ENCODE results near the genes RTN4R and SCARF2.

DNA sequence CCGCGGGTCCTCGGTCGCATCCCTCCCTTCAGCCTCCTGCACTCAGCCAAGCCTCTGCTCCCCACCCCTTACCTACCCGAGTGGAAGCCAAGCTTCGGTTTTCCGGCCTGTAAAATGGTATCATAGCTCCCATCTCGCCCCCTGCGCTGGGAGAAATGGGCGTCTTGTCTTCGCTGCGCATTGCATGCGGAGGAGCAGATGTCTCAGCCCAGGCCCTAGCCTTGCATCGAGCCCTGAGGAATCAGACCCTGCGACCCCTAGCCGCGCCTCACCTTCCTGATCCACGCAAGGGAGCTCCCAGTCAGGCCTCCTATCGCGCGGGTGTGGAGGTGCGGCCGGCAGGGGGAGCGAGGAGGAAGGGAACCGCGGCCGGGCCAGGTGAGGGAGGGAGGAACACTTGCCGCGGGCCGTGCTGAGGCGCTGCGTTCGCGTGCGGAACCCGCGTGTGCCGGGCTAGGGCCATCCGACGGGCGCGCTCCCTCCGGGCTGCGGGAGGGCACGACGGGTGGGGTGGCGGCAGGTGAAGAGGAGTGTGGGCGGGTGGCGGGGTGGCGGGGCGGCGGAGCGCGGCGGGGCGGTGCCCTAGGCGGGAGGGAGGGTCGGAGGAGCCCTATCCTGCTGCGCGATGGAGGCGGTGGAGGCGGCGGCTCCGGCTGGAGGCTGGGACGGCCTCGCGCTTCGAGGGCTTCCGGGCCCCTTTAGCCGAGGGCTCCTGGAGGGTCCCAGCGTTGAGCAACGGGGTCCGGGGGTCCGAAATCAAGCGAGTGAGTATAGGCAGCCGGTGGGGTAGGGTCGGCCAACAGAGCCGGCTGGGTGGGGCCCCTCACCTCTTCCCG lies 4.0 kb upstream of the TBX1 start:
- PRO-cap, 3 experiments = peak in 1 of 3 experiments; most common plus-strand start position 377 of the sequence (in 1); most common minus-strand start position 325 of the sequence (in 1)

- PRO-cap, 3 experiments = no peak in any of the 3 experiments
Measured at GRCh38 chr22:19767625-19768393, 7.2 kb downstream of the TBX1 start.

- PRO-cap, 3 experiments = no peak in any of the 3 experiments
Measured at GRCh38 chr22:19844003-19845079, 10.3 kb downstream of the GNB1L start.

DNA sequence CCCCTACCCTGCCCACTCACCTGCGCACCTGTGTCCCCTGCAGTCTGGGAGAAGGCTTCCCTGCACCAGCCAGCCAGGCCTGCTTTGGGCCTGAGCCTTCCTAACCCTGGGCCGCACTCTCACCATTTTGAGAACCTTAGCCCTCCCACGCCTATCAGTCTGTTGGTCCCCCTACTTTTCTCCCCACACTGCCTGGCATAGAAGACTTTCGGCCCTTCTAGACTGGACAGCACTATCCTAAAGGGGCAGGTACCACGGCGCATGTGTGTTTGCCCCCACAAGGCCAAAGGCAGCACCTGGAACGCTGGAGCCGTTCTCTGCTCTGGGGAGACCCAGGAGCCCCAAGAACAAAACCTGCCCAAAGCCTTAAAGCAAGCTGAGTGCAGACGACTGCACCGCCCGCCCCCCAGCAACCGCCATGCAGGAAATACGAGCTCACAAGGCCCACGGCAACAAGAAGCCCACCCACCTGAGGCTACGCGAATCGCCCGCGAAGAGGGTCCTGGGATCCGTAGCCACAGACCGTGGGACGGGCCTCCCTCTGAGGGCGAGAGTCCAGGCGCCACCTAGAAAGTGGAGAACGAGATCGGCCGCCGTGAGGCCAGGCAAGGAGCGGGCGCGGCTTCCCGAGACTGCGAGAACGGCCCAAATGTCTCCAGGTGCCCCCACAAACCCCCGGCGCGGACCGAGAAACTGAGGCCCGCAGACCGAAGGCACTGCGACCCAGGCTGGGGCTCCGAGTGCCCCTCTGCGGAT lies 522 bp downstream of the GNB1L start:
- PRO-cap, 3 experiments = no peak in any of the 3 experiments

DNA sequence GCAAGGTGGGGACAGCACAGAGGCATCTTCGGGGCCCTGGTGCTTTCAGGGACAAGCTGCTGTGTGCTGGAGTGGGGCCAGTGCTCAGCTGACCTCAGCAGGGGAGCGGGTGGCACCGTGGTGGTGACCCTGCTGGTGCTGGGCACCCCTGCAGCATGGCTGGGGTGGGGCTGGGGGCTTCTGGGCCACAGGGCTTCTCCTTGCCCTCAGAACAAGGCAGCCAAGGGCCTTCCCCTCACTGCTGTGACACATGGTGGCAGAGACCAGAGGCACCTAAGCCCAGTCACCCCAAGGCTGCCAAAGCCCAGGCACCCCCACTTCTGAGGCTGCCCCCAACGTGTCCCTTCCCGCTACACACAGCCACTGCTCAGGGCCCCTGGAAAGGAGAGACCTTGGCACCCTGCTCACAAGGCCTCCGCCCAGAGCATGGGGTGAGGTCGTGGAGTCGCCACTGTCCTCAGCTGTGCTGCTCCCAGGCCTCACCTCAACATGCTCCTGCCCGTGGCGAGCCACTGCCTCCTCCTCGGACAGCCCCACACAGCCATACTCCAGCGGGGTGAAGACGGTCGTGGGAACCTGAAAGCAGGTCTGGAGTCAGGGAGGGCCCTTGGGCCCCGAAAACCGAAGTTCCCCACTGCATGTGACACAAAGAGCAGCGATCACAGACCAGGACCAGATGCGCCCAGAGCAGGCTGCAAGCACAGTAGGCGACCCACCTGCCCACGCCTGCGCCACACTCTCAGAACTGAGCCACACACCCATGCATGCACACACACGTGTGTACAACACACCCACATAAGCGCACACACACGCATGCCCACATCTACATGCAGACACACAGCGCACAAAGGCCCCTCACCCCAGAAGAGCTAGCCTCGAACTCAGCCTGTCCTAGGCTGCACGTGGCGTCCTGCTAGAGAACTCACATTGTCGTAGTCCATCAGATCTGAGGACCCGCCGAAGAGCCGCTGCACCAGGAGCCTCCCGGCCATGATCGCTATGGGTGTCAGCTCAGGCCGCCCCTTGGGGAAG lies 25.3 kb upstream of the GNB1L start:
- PRO-cap, 3 experiments = no peak in any of the 3 experiments

DNA sequence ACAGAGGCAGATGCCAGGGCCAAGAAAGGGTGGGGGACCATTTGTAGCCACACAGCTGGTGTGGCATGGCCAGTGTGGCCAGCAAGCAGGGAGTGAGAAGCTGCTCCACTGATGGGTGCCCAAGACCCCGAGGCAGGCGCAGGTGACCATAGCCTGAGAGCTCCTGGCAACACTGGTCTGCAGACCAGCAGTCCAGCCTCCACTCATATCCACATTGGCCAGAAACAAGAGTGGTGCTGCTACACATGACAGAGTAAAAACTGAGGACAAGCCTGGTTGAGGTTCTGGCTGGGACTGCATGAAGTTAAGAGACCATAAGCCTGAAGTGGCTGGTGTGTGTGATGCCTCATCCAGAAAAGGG lies 25.4 kb downstream of the ARVCF start:
- PRO-cap, 3 experiments = no peak in any of the 3 experiments

DNA sequence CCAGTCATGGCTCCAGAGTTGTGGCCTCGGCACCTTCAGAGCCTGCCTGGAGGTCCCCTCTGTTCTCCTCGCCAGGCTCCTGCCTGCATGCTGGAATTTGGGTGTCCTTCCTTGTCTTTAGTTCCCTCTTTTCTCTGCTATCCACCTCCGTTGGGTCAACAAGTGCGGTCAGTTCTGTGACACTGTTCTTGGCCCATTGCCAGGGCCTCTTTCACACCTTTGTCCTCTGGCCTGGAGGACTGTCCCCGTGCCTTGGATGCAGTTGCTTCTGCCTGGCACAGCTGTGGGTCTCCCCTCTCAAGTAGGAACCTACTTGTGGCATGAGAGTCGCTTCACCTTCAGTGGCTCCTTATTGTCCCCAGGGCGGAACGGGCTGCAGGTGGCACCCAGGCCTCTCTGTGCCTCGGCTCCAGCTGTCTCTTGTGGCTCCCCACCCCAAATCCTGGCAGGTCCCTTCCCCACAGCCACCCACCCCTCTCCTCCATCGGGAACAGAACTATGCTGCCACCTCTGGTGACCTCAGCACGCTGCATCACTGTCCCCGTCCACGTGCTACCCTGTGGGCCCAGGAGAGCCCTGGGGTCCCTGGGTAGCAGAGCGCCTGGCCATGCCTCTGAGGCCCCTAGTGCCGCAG lies 4.7 kb downstream of the DGCR8 start:
- PRO-cap, 3 experiments = no peak in any of the 3 experiments

GRCh38 chr22:20091143-20092097 lies 11.4 kb downstream of the DGCR8 start:
- PRO-cap, 3 experiments = no peak in any of the 3 experiments

GRCh38 chr22:20159911-20160627 lies 9.2 kb upstream of the CCDC188 start:
- PRO-cap, 3 experiments = no peak in any of the 3 experiments

DNA sequence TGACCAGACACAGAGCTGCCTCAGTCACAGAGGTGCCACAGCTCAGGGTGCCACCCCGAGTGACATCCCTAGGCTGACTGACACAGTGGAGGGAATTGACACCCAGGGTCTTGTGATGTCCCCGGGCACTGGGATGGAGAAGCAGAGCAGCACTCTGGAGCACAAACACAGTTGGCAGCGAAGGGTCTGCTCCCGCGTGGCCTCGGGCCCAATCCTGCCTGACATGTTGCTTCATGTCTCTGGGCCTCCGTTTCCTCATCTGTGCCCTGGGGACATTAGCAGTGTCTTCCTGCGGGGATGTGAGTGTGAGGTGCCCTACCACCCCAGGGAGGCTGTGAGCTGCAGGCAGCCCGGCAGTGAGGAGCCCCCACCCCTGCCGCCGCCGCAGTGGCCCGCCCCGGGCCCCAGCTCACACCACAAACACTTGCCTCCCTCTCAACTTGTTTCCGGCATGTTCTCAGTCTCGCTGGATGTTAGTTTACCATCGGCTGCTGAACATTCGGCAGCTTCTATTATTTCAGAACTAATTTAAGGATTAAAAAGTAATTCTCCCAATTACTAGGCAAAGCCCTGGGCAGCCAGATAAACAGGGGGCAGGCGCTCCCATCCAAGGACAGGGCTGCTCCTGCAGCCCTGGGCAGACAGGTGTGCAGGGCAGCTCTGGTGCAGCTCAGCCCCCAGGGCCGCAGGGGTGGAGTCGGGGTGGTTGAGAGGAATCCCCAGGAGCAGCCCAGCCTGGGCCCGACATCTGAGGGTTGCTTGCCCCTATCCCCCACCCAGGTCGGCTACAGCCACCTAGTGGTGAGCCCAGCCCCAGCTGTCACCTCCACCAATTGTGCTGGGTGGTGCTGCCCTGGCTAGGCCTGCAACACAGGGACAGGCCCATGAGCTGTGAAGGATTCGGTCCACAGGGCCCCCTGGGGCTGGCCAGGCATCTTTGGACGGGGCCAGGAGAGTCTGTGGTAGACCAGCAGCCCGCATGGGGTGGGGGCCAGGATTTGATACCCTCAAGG lies 29.9 kb downstream of the RTN4R start:
- PRO-cap, 3 experiments = no peak in any of the 3 experiments

DNA sequence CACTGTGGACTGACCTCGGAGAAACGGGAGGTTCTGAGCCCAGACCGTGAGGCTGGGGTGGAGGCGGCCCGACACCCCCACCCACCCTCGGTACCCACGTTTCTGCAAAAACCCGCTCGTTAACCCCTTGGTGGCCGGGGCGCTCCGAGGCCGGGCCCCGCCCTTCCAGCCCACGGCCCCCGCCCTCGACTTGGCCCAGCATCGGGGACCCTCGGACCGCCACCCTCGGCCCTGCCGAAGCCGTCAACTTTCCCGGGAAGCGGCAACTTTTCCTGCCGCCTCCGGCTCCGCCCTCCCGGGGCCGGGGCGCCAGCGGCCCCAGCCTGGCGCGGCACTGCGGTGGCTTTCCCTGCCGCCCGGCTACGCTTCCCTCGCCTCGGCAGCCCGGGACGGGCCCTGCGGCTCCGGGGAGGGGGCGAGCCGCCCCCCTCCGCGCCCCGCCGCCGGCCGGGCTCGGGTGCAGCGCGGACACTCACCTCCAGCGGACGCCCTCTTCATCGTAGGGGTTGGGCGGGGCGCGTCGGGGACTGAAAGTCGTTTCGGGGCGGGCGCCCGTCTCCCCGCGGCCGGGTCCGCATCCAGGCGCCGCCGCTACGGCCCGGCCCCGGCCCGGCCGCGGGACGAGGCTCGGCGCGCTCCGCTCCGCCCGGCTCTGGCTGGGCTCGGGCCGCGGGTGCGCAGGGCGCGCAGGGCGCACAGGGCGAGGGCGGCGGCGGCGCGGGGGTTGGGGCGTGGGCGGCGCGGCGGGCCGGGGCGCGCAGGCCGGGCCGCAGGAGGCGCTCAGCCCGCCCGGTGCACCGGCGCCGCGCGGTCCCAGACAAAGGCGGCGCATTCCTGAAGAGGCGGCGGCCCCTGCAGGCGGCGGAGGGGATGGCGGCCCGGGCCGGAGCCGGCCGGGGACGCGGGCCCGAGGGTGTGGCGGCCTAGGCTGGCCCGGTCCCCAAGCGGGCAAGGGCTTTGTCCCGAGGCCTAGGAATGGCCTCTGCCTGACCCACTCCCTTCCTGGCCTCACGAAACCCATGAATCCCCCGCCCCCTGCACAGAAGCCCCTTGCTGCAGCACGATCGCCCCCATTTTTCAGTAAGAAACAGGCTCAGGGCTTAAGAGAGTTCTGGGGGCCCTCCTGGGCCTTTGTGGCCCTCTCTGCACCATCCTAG lies at the start of gene RTN4R:
Gene RTN4R (minus strand): TSS at position 724 of the 1,157 bp plus-strand sequence.
- PRO-cap, 3 experiments = peak in 3 of 3 experiments; most common plus-strand start position 721 of the sequence (in 1); most common minus-strand start position 714 of the sequence (in 3)

- PRO-cap, 3 experiments = no peak in any of the 3 experiments
Measured at GRCh38 chr22:20286953-20287565, 18.9 kb upstream of the RTN4R start.

DNA sequence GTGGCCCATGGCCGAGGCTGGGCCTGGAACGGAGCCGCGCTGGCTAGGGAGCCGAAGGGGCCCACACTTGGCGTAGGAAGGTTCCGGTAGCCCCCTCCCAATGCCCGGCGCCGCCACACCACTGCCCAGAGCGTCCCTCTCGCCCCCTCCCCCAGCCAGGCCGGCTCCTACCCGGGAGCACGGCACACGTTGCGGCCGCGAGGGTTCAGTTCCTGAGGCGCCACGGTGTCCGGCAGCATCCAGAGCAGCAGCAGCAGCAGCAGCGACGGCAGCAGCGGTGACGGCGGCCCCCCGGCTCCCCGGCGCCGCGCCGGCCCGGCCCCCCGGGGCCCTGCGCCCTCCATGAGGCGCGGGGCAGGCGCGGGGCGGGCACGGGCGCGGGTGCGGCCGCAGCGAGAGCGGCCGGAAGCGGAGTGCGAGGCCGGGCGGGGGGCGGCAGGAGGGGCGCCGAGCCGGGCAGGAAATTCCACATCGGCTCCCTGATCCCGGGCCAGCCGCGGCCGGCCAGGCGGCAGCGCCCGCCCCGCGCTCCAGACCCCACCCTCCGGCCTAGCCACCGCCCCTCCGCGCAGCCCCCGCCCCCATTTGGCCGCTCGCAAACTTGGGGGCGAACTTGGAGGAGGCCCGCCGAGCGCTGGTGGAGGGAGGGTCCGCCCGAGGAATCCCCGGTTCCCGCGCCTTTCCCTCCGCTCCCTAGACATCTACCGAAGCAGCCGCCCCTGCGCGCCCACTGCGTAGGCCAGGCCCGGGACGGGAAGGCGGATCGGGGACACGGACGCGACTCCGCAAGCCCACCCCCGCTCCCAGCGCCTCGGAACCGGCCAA lies at the start of gene SCARF2:
Gene SCARF2 (minus strand): TSS at position 415 of the 825 bp plus-strand sequence.
- PRO-cap, 3 experiments = peak in 3 of 3 experiments; most common plus-strand start position 485 of the sequence (in 1); most common minus-strand start position 415 of the sequence (in 3)

DNA sequence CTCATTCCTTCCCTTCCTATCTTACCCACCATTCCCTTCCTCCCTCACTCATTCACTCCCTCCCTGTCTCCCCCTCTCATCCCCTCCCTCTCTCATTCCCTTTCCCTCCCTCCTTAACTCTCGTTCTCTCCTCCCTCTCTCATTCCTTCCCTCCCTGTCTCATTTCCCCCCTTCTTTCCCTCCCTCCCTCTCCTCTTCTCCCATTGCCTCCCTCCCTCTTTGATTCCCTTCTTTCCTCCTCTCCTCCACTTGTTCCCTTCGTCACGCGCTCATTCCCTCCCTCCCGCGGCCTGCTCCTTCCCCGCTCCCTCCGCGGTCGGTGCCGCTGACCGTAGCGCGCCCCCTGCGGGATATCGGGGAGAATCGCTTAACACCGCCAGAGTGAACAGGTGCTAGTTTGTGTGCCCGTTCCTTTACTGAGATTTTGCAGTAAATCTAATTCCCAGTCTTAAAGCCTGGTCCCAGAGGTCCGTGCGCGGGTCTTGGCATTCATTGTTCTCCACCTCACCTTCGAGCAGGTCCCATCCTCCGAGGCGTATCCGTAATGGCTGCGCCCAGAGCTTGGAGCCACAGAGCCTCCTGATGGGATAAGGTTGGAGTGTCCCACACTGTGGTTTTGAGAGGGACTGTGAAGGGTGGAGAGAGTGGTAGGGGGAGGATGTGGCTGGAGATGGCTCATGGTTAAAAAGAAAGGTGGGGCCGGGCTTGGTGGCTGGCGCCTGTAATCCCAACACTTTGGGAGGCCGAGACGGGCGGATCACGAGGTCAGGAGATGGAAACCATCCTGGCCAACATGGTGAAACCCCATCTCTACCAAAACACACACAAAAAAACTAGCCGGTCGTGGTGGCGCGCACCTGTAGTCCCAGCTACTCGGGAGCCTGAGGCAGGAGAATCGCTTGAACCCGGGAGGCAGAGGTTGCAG lies 966 bp upstream of the KLHL22 start:
- PRO-cap, 3 experiments = peak in 3 of 3 experiments; most common plus-strand start position 359 of the sequence (in 1); most common minus-strand start position 292 of the sequence (in 2)

DNA sequence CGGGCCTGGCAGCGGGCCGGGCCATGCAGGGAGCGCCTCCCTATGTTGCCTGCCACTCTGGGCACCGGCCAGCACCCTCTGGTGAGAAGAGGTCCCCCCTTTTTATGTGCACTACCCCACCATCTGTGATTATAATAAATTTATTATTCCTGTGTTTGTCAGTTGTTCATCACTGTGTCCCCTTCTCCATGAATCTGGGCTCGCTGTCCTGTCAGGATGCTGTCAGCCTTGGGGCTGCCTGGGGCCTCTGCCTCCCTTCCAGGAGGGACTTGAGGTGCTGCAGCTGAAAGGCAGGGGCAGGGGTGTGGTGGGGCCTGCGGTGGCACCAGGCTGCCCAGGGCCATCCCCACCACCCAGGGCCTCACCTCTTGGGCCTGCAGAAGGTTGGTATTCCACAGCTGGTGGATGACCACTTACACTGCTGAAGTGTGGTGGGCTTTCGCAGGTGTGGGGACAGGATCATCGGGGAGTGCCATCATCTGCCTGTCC lies 80.1 kb downstream of the MED15 start:
- PRO-cap, 3 experiments = no peak in any of the 3 experiments

DNA sequence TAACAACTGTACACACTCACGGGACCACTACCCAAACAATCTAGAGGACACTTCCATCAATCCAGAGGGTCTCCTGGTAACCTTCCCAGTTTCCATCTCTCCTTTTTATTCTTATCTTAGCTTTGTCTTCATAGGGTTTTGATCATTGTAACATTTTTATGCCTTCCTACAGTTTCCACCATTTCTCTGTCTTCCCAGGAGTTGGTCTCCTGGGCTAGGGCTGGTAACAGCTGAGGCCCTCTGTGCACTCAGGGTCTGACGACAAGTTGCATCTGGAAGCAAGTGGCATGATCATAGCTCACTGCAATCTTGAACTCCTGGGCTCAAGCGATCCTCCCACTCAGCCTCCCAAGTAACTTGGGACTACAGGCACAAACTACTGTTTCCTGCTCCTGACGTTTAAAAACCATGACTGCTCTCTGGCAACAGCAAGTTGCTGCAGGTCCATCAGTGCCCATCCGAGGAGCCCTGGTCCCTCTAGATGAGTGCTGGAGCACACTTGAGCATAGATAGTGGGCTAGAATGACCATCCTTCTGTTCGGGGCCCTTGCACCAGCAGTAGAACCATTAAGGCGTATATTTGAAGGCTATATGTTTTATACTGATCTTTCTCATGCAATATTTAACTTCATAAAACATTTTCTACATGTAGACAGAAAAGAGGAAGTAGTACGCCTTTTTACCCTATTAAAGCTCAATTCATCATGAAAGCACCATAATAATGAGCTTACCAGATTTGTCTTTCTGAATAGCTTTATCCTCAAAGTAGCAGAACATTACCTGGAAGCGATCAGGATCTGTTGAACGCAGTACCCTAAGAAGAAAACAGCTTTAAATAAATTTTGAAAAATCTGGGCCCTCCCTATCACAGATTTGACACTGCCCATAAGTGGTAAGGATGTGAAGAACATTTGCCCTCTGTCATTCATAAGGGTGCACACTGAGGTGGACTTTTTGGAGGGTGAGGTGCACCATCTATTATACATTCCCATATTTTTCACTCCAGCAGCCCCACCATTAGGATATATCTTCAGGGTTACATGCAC lies 13.0 kb upstream of the SERPIND1 start:
- PRO-cap, 3 experiments = no peak in any of the 3 experiments

GRCh38 chr22:20798391-20799541 lies 24.9 kb downstream of the SERPIND1 start:
- PRO-cap, 3 experiments = no peak in any of the 3 experiments

DNA sequence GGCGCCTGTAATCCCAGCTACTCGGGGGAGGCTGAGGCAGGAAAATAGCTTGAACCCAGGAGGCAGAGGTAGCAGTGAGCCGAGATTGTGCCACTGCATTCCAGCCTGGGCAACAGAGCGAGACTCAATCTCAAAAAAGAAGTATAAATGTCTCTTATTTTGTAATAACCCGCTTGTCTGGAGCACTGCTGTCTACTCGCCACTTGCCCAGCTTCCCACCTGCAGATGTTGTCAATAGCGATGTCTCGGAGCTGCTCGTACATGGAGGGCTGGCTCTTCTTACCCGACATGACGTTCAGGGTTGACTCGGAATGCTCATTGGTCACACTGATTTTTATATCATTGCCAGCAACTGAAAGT lies 27.8 kb downstream of the SERPIND1 start:
- PRO-cap, 3 experiments = no peak in any of the 3 experiments

- PRO-cap, 3 experiments = no peak in any of the 3 experiments
Measured at GRCh38 chr22:20810611-20811156, 36.8 kb downstream of the SERPIND1 start.

- PRO-cap, 3 experiments = peak in 1 of 3 experiments; most common plus-strand start chr22:20885733 (in 1); most common minus-strand start chr22:20885647 (in 1)
Measured at GRCh38 chr22:20885226-20886062, 26.6 kb downstream of the SNAP29 start.